ENCODE results near the gene SNCG.

GRCh38 chr10:84195928-84196596 lies 1.7 kb downstream of the CDHR1 start:
- PRO-cap, result no peak
- RAMPAGE, long total RNA, 2 experiments, result no peak in any of the 2 experiments

DNA sequence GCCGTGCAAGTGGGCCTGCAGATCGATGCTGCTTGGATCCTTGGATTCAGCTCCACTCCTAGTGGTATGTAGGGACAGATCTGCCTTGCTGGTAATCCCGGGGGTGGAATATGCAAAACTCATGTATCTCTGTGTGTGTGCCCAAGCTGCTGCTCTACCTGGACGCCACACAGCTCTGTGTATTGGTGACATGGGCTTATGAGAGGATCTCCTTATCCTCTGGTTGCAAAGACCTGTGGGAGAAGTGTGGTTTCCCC lies 87.4 kb downstream of the CCSER2 start:
- PRO-cap, result no peak
- RAMPAGE, long total RNA, 2 experiments, result no peak in any of the 2 experiments

DNA sequence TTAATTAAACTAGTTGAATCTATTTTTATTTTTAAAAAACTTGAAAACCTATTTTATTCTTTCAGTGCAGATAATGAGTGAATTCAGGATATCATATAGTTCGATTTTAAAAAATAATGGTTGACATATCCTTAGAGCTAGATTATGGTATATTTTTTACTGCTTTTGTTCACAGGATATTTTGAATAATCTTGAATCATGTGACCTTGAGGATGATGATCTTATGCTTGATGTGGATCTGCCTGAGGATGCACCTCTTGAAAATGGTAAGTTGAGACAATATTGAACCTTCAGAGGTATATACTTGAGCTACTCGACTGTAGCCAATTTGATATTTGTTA lies 89.2 kb downstream of the CCSER2 start:
- PRO-cap, result no peak
- RAMPAGE, long total RNA, 2 experiments, result no peak in any of the 2 experiments

DNA sequence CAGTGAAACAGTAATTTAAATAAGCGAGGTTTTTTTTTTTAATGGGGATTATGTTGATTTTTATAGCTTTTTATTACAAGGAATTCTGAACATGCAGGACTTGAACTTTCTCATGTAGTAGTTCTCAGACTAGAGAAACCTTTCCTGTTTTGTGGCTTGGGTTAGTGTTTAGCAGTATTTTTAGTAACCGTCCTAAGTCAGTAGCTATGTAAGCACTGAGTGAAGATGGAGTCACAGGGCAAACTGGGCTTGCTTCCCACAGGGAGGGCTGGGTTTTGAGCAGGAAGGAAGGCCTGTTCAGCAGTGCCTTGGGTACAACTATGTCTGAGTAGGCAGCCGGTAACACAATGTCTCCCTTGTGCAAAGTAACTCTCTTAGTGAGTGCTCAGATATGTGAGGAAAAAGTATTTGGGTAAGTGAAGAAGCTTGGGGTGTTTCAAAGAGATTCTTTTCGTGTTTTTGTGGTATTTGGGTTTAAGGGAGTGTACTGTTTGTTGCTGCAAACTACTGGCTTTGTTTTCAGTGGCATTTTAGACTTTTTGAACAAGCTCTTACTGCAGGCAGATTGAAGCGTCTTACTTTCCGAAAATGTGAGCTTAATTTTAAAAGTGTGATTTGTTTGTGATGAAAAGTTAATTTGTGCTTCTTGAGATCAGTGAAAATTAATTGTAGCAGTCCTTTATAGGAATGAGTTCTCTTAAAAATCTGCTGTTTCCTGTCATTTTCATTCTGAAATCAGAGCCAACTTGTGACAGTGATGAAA lies 96.4 kb downstream of the CCSER2 start:
- PRO-cap, result unidirectional peak, plus-strand start at position 261 of the sequence
- RAMPAGE, long total RNA, 2 experiments, result no peak in any of the 2 experiments

DNA sequence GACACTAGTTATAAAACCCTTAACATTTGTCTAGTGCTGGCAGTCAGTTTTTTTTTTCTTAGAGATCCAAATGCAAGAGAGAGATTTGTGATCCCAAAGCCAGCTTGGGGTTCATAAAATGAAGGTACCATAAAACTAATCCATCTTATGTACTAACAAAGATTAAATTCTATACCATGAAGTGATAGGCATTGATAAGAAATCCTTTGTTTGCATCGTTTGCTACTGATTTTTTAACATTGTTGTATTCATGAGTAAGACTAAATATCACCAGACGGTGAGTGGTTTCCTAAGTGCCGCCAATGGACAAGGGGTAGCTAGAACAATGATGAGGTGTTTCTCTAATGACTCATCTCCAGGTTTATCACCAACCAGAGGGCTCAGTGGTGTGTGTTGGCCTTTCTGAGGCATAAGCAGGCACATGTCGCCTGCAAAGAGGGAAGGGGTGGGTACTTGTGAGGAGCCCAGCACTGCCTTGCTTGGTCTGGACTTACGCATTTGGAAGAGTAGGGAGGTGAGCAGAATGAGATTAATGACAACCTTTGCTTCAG lies 722.8 kb downstream of the GRID1 start:
- PRO-cap, result no peak
- RAMPAGE, long total RNA, 2 experiments, result no peak in any of the 2 experiments

- PRO-cap, result no peak
- RAMPAGE, long total RNA, 2 experiments, result no peak in any of the 2 experiments
Observed at GRCh38 chr10:85647969-85648626, 718.5 kb downstream of the GRID1 start.

DNA sequence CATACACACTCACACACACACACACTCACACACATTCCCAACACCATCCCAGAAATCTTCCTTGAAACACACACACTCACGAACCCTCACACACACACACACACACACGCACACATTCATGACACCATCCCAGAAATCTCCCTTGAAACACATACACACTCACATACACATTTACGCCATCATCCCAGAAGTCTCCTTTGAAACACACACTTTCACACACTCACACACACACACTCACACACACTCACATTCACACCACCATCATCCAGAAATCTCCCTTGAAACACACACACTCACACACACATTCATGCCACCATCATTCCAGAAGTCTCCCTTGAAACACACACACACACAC lies 332 bp upstream of the OPN4 start:
- PRO-cap, result no peak
- RAMPAGE, long total RNA, 2 experiments, result no peak in any of the 2 experiments

- PRO-cap, result no peak
- RAMPAGE, long total RNA, 2 experiments, result no peak in any of the 2 experiments
Observed at GRCh38 chr10:86678988-86679638, 10.8 kb downstream of the LDB3 start.

- PRO-cap, result no peak
- RAMPAGE, long total RNA, 2 experiments, result no peak in any of the 2 experiments
Observed at GRCh38 chr10:86684192-86684796, 16.0 kb downstream of the LDB3 start.

GRCh38 chr10:86735251-86736102 lies 20.9 kb upstream of the BMPR1A start:
- PRO-cap, result no peak
- RAMPAGE, long total RNA, 2 experiments, result no peak in any of the 2 experiments

DNA sequence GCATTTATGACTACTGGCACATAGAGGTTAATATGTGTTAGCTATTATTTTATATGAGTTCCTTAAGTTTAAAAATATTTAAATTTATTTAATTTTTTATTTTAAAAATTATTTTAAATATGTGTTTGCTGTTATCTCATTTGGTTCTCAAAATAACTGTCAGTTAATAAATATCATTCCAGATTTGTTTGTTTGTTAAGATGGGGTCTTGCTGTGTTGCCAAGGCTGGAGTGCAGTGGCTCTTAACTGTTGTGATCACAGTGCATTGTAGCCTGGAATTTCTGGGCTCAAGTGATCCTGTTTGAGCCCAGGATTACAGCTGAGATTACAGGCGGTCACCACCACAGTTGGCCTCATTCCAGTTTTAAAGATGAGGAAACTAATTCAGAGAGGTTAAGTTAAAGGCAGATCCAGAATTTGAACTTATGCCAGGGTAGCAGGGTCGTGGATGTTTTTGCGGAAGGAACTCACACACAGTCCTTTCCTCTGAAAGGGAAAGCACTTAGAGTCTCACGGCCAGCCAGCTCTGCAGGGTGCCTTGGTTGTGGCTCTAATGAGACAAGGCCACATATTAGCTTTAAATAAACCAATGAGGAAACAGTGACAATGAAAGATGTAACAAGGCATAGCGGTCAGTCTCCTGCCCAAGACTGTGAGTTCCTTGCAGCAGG lies 84.7 kb downstream of the MMRN2 start:
- PRO-cap, result no peak
- RAMPAGE, long total RNA, 2 experiments, result no peak in any of the 2 experiments

DNA sequence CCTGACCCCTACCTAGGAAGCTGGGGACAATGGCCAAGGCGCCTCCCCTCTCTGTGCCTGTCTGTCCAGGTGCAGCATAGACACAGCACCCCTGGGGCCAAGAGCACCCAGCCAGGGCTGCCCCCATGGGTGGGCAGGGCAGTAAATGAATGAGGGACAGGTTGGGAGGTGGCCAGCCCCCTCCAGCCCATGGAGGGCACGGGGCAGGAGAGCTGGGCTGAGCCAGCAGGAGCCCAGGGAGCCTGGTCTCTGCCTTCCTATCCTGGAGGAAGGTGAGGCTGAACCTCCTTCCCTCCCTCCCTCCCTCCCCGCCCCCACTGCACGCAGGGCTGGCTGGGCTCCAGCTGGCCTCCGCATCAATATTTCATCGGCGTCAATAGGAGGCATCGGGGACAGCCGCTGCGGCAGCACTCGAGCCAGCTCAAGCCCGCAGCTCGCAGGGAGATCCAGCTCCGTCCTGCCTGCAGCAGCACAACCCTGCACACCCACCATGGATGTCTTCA lies at the start of gene SNCG:
TSS of gene SNCG (plus strand) at position 392 of the 503 bp plus-strand sequence.
- PRO-cap, result no peak
- RAMPAGE, long total RNA, 2 experiments, result start-site peak on the plus strand in 2 of 2 experiments, centred at positions 404 to 414 of the sequence, 212 to 476 reads per replicate

DNA sequence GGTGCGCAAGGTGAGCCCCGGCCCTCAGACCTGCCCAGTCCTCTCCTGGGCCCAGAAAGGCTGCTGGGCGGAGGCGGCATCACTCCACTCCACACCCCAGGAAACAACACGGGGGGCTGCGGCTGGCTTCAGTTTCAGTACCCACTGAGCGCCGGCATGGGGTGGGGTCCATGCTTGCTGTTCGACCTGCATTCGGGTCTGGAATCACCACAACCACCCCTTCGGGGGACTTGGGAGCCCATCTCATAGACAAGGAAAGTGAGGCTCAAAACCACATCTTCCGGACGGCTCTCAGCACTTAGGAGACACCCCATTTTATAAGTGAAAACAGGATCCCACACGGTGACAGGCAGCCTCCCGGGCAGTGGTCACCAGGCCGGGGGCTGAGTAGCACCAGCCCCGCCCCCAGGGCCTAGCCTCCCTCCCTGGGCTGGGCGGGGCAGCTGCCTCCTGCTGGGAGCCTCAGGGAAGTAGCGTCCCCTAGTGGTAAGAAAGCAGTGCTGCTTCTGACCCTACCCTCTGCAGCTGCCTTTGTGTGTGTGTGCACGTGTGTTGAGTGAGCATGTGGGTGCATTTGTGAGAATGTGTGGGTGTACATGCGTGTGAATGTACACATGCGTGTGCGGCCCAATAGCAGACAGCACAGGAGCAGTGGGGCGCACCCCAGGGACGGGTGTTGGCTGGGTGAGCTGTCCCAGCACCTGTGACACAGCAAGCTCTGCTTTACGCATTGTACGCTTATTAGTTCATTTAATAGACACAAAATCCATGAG lies 1.9 kb downstream of the SNCG start:
- PRO-cap, result no peak
- RAMPAGE, long total RNA, 2 experiments, result no peak in any of the 2 experiments

GRCh38 chr10:87045573-87045849 lies 25.4 kb downstream of the FAM25A start:
- PRO-cap, result no peak
- RAMPAGE, long total RNA, 2 experiments, result no peak in any of the 2 experiments

DNA sequence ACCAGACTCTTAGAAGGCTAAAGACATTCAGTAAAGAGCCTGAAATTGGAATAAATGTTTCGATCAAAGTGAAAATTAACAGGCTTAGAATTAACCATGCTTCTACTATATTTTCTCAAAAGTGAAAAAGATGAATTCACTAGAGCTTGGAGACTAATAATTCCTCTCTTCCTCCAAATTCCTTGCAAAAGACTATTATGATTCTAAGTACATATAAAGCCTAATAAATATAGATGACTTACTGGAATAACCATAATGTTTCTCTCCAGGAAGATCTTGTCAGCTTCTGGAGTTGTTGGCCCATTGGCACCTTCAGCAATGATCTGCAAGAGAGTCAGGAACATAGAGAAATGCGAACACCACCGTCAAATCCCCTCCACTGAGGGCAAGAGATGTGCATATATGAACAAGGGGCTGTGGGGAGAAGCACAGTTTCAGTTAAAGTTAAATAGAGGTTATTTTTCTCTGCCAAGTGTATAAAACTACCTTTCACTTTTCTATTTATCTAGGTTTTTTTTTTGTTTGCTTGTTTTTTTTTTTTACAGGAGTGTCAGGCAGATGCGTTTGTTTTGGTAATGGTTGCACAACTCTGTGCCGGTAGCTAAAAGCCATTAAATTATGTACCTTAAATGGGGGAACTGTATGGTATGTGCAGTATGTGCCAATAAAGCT lies 34.6 kb downstream of the GLUD1 start:
- PRO-cap, result no peak
- RAMPAGE, long total RNA, 2 experiments, result no peak in any of the 2 experiments

DNA sequence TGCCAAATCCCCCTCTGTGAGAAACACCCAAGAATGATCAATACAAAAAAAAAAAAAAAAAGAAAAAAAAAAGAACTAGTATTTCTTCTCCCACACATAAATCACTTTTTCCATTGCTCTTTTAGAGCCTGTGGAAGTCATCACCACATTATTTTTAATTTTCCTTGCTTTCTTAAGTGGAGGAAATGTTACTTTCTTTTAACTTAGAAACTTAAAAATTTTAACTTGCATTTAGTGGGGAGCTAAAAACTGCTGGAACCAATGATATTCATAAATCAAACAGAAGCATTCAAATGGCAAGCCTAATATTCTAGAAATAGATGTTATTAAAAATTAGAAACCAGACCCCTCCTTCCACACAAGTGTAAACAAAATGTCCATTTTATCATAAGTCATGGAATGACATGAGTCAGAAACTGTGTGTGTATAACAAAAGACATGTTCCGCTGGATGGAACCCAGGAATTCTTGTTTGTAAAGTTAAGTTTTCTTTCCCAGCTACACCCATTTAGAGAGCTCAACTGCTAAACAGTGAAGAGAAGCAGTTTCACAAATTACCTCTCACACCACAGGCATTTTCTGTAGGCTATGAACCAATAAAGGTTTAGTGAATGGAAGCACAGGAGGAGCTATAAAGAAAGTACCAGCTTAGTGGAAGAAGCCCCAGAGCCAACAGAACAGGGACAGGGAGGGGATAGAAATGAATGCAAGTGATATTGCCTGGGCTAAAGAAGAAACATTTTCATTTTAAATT lies 12.6 kb downstream of the GLUD1 start:
- PRO-cap, result no peak
- RAMPAGE, long total RNA, 2 experiments, result no peak in any of the 2 experiments

DNA sequence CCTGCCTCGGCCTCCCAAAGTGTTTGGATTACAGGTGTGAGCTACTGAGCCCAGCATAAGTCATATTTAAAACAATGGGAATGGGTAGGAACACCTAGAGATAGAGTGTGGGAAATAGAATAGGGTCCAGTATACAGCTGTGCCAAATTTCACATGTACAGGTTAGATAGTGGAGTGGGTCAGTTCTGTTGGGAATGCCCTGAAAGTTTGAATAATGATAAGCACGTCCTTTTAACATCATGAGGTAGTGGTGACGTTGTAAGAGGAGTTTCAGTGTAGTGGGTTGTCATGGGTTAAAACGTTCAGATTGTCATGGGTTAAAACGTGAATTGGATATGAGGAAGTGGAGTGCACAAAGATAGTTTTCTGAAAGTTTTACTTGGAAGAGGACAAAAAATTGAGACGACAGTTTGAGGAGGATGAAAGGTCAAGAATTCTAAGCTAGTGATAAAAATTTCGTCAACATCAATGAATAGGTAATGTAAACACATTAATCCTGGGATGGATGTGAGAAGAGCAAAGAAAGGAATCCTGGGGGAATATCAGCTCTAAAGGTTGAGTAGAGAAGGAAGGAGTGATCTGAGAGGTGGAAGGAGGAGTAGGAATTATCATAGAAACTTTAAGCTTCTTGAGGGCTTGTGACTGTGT lies 20.4 kb downstream of the SHLD2 start:
- PRO-cap, result no peak
- RAMPAGE, long total RNA, 2 experiments, result no peak in any of the 2 experiments

DNA sequence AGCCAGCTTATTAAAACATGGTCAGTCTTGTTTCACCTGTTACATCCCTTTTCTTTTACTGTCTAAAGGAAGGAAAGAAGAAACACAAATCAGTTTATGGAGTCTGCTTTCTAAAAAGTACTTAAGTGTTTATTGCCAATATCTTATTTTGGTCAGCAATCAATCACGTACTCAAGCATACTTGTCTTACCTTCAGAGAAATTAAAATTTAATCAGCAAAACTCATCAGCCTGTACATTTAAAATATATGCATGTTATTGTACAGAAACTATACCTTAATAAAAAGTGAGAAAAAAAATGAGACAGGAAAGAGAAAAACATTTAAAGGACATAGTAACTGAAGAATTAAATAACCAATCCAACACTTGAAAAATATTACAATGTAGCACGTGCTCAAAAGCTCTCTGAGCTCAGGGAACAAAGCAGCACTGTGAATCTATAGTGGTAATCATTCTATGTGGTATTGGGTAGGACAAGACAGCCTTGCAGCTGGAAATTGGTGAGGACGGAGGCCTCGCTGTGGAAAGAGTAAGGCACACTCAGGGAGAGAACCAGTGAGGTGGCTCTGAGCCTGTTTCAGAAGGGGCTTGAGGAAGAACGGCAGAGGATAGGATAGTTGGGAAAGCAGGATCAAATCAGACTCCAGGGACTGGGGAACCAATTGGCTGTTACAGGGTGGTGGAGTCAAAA lies 55.6 kb upstream of the NUTM2A start:
- PRO-cap, result no peak
- RAMPAGE, long total RNA, 2 experiments, result no peak in any of the 2 experiments

- PRO-cap, result no peak
- RAMPAGE, long total RNA, 2 experiments, result no peak in any of the 2 experiments
Observed at GRCh38 chr10:87184421-87184995, 40.7 kb upstream of the NUTM2A start.

DNA sequence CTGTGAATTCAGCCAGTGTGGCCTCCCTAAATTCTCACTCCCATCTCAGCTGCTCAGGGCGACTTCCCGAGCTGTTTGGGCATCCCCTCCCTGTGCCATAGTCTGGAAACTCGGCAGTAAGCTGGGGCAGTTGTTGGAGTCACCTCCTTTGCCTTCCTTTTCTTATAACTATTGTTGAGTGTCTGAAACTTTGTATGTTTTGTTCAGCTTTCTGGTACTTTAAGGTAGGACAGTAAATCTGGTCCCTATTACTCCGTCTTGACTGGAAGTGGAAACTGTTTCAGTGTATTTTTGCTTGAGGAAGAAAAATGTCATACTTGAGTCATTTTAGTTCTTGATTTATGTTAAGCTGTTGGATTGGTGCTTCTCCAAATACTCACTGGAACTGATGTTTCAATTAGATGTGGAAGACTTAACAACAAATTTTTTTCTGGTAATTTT lies 33.6 kb downstream of the MINPP1 start:
- PRO-cap, result no peak
- RAMPAGE, long total RNA, 2 experiments, result no peak in any of the 2 experiments